Parotid gland (tissue), 1 donor: ENCODE measurements around a stretch of chr1.

GRCh38 chr1:24110771-24111269 is 1.1 kb downstream of the MYOM3 start:
- PRO-cap = no peak

- PRO-cap = no peak
Observed at GRCh38 chr1:24186595-24187065, 459 bp downstream of the IFNLR1 start.

- PRO-cap = no peak
Observed at GRCh38 chr1:24190922-24191525, 3.9 kb upstream of the IFNLR1 start.

- PRO-cap = no peak
Observed at GRCh38 chr1:24201820-24202512, 14.9 kb upstream of the IFNLR1 start.

DNA sequence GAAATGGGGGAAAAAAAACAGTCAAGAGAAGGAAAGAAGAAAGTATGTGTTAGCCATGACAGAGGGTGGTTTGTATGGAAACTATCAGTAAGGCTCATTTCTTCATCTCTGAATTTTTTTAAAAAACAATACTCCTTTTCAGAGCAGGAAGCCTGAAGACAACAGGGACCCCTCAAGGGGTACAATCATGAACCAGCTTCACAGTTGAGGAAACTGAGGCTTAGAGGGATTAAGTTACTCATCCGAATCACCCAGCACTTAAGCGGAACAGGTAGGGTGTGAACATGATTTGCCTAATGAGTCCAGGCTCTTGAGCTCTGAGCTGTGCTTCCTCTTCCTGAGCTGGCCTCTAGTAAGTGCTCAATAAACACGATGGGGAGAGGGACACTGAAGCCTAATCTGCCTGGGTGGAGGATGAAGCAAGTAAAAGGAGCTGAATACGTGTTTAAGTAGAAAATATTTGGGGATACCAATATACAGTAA is 20.7 kb downstream of the STPG1 start:
- PRO-cap = no peak

DNA sequence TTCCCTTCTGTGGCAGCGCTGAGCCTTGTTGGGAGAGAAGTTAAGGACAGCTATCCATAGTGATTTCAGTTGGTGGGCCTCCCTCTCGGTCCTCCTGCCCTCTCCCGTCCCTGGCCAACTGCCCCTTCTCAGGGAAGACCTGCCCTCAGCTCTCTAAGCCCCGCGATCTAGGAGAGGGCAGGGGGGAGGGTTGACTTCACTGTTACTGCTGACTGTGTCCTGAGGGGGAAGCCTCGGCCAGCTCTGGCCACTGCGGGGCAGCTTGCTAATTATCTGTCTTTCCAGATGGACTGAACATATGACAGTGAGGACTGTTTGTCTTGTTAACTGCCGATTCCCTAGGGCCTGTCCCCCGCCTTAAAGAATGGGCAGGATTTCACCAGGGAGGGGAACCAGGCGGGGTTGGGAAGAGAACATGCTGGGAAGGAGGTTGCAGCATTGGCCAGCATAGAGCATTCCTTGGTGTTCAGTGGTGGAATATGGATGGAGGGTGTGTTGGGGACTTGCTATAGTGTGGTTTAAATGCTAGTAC is 22.8 kb downstream of the NIPAL3 start:
- PRO-cap = no peak

DNA sequence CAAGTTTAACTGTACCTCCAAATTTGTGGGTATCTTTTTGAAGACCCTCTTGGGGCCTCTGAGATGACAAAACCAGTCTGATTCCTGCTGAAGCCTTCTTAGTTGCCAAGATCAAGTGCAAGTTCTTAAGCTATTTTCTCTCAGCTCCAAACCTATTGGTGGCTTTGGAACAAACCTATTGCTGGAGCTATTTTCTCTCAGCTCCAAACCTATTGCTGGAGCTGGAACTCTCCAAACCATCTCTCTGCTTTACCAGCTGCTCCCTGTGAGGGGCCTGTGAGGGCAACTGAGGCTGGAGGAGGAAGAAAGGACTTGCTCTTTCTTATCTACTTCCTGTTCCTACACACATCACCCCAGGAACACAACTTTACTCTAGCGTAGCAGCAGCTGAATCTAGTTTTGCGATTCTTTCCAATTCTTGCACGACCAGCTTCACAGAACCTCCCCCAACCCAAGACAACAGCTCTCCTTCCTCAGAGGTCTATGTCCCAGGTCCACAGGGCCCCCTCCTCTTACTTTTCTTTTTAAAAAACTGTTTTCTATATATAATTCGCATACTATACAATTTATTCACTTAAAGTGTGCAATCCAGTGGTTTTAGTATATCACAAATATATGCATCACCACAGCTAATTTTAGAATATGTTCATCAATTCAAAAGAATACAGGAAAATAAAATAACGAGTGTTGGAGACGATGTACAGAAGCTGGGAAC is 15.9 kb upstream of the RCAN3 start:
- PRO-cap = no peak

DNA sequence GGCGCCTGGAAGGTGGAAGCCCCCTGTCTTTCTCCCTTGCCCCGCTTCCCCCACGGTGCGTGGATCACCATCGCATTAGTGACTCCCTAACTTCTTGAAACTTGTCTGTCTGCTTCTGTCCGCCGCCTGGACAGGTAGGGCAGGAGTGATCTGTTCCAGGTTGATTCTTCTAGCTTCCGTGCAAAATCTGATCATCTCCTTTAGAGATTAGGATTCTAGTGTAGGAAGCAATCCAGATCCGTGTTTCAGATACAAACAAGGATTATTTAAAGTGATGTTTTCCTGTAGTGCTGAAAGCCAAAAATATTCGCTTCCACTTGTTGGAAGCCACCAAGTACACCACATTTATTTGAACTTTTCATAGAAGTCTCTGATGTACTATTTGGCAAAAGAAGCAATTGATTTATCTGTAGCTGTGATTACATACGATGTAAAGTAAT is 890 bp downstream of the RCAN3 start:
- PRO-cap = no peak

DNA sequence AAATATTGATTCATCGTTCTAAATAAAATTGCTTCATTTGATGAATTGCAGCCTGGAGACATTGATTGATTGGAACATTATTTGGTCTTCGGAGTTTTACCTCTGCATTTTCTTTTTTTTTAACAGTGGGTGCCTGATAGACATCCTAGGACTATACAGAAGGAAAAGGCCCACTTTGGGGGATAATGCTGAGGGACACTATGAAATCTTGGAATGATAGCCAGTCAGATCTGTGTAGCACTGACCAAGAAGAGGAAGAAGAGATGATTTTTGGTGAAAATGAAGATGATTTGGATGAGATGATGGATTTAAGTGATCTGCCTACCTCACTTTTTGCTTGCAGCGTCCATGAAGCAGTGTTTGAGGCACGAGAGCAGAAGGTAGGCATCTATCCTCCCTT is 11.6 kb downstream of the RCAN3 start:
- PRO-cap = no peak

- PRO-cap = no peak
Observed at GRCh38 chr1:24672401-24672708, 29.3 kb downstream of the SRRM1 start.

- PRO-cap = bidirectional peak, plus-strand start at chr1:24770449, minus-strand start at chr1:24770280
Observed at GRCh38 chr1:24770152-24770587, 24.9 kb downstream of the CLIC4 start.

DNA sequence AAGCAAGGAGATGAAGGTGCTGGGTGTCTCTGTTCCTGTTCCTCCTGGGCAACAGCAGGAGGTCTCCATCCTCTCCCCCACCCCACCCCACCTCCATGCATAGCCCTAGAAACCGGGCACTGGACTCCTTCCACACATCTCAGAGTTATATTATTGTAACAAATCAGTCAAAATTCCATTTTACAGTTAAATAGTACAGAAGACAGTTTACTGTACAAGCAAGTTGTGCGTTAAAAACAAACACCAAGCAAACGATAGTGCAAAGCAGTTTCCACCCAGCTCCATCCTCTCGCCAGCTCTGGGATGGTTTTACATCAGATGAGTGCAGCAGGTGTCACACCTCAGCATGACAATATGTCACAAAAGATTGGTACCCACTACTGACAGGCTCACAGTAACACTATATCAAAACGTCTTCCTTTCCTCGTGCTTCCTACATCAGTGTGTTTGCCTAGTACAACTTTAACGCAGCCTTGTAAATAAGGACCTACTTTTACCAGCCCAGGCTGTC is 30.6 kb downstream of the RUNX3 start:
- PRO-cap = no peak

GRCh38 chr1:24915444-24915756 is 14.7 kb downstream of the RUNX3 start:
- PRO-cap = no peak

- PRO-cap = no peak
Observed at GRCh38 chr1:24925193-24925456, 5.0 kb downstream of the RUNX3 start.

DNA sequence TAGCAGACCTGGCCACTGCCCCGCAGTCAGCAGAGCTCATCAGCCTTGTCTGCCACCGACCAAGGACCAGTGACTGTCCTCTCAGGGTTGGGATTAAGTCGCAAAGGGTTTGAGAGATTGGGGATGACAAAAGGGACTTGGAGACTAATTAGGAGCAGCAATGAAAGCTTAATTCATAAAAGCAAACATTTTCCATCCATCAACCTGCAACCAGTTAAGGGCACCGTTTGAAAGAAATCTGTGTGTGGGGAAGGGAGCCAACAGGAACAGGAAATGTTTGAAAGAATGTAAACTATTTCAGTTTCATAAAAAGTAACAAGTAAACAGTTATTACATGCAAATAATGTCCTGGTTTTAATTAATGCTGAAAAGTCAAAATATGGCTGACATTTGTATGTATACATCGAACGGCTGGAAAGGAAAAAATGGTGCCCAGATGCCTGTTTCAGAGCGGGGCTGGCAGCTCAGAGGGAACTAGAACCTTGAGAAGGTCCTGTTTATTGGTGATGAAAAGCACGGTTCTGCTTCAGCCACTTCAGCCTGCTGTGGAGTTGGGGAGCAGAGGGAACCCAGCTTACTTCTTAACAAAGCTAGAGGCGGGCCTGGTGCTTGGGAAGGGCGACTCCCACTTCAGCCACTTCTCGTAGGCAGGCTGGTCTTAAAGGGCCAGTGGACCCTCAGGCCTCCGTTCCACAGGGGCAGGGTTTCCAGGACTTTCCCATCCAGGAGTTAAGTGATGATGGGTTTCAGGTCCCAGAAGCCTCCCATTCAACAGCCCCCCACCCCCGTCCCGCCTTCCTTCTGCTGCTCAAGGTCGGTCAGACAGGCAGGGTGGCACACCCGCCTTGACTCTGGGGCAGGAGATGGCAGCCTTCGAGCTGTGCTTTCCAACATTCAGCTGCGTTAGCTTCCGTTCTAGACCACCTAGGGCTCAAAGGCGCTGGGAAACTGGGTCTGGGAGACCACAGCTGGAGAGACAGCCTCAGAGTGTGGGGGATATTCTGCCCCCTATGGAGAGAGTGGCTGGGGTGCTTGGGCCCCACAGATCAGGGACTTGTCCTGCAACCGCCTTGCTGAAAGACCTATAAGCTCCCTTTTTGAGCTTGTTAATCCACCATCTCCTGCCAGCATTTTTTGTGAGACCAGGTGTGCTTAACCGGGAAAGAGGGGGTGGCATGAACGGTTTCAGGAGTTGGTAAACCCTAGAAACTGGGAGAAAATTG is 3.5 kb downstream of the RUNX3 start:
- PRO-cap = no peak

GRCh38 chr1:24927372-24928438 is 2.4 kb downstream of the RUNX3 start:
- PRO-cap = no peak

- PRO-cap = bidirectional peak, plus-strand start at chr1:24930534, minus-strand start at chr1:24930261
Observed at GRCh38 chr1:24930335-24930732, 258 bp upstream of the RUNX3 start.

- PRO-cap = no peak
Observed at GRCh38 chr1:24997550-24998082, 67.5 kb upstream of the RUNX3 start.

GRCh38 chr1:25244702-25245138 is 2.5 kb downstream of the RSRP1 start:
- PRO-cap = no peak

GRCh38 chr1:25245241-25245591 is 2.0 kb downstream of the RSRP1 start:
- PRO-cap = no peak